Spinal cord (tissue), 3 donors: Measurements from ENCODE around the gene TDRD7.

- PRO-cap, result no peak
- RAMPAGE, long total RNA, result no peak
These were observed 185.9 kb downstream of the ERCC6L2 start for GRCh38 chr9:96061160-96062097.

DNA sequence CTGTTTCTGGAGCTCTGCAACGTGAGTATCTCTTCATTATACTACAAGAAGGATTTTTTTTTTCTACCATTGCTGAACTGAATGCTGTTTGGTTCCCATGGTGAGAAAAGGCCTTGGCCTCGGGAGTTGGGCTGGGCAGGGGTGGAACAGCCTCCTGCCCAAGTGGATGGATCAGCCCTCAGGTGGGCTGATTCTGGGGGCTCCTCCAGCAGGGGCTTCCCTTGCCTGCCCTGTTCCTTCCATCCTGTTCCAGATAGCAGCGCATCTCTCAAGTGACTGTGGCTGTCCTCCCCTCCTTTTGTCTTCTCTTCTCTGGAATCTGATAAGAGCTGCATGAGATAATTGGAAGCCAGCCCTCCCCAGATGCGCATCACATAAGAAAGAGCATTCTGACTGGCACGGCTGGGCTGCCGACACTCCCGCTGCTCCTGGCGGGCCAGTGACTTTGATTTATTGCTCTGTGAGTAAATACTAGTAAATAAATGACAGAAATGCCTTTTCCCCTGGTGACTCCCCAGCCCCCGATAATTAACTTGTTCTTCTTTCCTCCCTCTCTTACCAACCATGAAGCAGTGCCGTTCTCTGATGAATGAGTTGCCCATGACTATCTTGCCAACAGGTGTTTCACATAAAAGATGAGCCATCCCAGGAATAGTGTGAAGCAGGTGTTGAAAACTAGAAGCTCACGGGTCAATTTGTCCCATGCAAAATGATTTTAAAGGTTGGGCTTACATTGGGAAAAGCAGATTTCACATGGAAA, 212.2 kb downstream of the ERCC6L2 start:
- PRO-cap, result no peak
- RAMPAGE, long total RNA, result no peak

DNA sequence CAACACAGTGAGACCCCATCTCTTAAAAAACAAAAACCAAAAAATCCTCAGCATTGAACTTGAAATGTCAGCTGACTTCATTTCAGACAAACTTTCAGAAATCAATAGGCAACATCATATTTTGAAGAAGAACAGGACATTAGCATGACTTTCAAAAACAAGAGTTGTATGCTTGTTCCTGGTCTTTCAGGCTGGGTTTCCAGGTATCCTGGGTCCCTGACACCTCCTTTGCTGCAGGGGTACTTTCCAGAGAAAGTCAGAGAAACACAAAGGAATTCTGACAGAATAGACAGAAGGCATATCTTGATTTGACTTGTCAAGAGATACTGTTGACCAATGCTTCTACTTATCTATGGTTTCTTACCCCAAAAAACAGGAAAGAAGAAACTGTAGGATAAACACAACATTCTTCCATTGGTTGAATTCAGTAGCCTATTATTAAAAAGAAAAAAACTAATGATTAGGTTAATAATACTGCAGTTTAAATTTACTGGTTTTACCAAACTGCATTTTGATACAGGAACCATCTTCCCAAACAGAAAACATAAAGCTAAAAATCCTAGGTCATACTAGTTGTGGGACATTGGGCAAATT, 34.5 kb upstream of the HSD17B3 start:
- PRO-cap, result no peak
- RAMPAGE, long total RNA, result no peak

GRCh38 chr9:96392976-96393298, 9.4 kb upstream of the SLC35D2 start:
- PRO-cap, result no peak
- RAMPAGE, long total RNA, result no peak

- PRO-cap, result no peak
- RAMPAGE, long total RNA, result no peak
These were observed 9.5 kb downstream of the ZNF367 start for GRCh38 chr9:96408658-96409065.

DNA sequence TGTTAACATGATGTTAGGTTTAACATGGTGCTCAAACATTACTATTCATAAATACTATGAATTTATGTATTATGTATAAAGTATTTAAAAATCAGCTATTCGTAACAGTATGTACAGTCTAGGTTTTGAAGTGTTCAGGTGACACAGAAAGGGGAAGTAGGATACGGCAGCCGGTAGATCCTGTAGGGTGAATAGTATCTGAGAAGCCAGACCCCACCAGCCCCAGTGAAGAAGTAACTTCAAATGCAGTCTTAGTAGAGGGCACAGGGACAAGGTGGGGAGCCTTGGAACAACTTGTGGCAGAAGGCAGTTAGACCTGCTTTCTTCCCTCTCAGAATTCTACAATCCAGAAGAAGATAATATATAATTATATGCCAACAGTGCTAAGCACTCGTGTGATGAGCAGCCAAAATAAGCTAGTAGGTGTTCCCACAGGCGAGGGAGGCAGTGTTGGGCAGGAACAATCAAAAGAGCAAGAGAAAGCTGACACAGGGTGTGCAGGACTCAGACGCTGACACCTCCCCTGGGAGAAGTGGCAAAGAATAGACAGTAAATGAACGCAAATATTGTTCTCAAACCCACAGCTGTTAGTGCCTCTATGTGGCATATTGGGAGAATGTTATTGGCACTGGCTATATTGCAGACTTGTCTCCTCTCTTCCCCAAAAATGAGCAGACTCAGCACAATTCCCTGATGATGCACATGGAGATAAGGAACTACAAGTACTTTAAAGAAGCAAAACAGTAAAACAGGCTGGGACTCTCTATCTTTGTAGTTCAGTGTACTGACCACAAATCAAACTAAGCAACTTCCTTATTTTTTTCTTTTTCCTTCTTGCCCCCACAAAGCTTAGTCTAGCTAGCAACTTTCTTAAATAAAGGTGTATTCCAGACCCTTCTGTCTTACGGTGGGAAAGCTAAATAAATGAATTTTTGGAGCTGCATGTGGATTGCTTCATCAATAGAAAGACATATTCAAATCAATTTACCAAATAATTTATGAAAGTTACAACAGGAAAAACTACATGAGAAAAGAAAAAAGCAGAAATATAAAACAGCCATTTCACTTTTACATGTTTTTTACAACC, 4.5 kb downstream of the ZNF367 start:
- PRO-cap, result no peak
- RAMPAGE, long total RNA, result no peak

- PRO-cap, result no peak
- RAMPAGE, long total RNA, result no peak
These were observed 62.5 kb downstream of the CDC14B start for GRCh38 chr9:96556962-96557631.

DNA sequence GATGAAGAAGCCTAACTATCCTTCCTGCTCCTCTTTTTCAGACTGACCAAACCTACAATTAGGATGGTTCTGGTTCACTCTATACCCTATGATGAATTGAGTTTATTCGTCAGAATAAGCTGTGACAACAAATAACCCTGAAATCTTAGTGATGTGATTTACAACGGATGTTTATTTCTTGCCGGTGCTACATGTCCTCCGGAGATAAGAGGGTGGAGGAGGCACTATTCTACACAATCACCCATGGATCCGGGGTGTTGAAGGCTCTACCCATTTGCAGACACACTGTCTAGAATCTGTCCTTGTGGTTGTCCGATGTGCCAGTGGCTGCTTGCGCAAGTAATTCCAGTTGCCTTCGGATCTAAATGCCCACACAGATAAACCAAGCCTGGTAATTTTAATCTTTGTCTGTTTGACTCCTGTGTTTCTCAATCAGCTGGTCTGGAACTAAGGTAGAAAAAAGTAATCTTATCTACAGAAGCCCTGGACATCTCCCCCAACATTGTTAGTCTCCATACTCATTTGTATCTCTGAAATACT, 44.7 kb downstream of the CDC14B start:
- PRO-cap, result no peak
- RAMPAGE, long total RNA, result no peak

DNA sequence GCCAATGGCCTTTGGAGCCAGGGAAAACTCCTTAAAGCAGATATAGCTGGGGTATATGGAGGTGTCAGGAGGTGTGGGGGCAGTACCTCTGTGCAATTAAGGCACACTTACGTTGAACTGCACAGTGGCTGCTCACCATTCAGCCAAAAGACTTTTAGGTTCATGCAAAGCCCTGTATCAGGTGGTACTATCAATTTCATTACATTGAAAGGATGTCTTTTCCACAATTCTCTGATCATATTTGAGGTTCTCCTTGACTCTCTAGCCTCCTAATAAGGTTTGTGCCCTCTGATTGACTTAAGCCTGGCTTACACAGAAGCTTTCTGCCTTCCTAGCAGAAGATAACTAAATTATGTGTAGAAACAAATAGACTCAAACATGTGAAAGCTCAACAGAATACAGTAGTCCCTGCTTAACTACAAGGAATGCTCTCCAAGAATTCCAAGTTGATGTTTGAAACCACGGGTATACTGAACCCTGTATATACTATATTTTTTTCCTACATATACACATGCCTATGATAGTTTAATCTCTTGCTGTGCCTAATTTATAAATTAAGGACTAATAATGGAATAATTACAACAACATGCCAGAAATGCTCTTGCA, 20.6 kb downstream of the ZNF510 start:
- PRO-cap, result no peak
- RAMPAGE, long total RNA, result no peak

DNA sequence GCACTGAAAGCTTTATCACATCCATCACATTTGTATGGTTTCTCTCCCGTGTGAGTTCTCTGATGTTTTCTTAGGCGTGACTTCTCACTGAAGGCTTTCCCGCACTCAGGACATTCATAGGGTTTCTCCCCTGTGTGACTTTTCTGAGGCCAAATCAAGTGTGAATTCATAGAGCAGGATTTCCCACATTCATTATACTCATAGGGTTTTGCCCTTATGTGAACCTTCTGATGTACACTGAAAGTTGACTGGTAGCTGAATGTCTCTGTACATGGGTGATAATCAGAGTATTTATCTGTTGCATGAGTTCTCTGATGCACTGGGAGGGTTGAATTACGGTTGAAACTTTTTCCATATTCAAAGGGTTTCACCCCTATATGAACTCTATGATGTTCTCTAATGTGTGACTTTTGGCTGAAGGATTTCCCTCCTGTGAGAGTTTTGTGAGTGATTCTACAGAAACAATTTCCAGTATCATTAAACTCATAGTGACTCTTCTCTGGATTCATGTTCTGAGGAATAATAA, 35.5 kb downstream of the ZNF782 start:
- PRO-cap, result no peak
- RAMPAGE, long total RNA, result no peak

DNA sequence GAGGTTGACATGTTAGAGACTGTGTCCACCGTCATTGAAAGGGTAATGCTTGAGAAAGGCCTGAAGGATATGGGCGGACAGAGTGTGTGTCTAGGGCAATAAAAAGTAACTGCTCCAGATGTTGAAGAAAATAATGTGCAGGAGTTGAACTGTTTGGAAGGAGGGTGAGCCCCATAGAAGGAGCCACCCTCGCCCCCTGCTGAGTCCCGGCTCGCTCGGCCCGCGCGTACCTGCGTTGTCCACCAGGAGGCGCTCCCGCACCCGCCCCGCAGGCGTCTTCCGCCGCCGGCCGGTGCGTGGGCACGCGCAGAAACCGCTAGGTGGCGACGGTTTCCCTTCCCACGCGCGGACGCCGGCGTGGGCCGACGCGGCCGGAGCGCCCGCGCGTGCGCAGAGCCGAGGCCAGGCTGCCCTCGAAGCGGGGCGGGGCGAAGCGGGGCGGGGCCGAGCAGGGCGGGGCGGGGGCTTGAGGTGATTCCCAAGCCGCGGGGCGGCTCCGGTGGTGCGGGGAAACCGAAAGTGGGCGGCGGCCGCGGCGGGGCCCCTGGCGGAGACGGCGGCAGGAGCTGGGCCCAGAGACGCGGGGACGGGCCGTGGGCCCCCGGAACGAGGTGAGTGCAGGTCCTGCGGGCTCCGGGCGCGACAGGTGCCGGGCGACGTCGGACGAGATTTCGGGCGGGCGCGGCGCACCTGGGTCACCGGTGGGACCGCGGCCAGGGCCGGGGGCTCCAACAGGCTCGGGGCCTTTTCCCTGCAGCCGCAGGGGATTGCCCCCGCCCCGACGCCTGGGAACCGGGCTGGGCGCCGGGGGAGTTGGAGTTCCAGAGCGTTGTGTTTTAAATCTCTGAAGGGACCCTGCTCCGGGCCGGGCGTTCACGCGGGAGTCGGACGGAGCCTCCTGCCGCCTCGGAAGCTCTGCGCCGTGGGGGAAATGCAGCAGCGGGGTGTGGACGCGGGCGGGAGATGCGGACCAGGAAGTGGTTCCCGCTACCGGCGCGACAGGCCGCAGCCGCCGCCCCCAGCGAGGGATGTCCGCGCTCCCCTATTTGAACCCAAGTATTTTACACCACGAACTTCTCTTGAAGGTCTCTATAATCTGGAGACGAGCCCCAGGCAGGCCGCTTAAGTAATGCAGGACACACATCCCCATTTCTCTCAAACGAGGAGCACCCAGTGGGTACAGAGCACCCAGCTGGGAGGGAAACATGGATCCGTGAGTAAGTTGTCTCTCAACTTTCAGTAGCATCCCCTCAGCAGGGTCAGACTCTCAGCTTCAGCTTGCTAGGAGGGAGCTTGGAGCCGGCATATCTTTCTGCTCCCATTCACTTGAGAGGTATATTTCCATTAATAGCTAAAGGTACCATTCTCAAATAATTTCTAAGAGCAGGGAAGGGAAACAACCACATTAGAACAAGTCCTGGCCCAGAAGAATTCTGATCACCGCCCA, at the start of gene TDRD7:
Gene TDRD7 (plus strand): TSS at position 469 of the 1,447 bp plus-strand sequence.
- PRO-cap, result no peak
- RAMPAGE, long total RNA, result no peak

DNA sequence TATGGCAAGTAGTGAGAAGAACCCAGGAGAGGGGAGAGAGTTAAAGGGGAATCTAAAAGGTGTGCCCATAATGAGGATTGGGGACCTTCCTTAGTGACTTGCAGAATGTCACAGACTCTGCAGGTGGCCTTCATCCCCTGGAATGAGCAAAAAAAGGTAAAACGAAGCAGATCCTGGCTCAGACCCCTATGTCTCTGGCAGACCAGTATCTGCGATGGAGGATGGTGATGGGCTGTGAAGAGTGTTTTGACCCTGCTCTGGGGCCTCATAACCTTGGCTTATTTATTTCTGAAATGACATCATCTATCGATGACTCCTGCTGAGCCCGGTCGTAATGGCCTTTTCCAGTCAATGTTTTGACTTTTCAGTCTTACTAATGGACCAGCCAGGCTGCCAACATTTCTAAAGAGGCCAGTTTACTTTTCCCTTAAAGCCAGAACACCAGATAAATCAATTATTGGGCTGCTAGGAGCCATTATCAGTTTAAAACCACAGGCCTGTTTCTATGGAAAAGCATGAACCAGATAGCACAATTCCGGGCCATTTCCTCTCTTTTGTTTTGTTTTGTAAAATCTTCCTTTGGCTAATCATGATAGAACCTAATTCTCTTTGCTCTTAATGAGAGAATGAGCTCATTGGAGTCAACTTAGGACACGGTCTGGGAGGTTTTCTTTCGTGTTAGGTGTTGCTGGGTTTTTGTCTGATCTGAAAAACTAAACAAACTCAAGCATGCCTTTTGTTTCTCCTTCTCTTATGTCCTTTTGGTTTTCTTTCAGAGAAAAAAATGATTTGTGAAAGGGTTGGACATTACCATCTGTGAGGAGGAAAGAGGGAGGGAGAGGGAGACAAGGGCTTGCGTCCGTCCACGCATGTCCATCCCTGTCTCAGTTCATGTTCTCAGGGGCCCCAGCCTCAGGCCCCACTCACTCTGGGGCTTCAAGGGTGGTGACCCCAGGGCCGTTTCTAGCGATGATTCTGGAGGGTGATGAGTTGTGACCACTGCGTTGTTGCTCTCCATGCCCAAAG, 3.3 kb downstream of the TMOD1 start:
- PRO-cap, result no peak
- RAMPAGE, long total RNA, result no peak

DNA sequence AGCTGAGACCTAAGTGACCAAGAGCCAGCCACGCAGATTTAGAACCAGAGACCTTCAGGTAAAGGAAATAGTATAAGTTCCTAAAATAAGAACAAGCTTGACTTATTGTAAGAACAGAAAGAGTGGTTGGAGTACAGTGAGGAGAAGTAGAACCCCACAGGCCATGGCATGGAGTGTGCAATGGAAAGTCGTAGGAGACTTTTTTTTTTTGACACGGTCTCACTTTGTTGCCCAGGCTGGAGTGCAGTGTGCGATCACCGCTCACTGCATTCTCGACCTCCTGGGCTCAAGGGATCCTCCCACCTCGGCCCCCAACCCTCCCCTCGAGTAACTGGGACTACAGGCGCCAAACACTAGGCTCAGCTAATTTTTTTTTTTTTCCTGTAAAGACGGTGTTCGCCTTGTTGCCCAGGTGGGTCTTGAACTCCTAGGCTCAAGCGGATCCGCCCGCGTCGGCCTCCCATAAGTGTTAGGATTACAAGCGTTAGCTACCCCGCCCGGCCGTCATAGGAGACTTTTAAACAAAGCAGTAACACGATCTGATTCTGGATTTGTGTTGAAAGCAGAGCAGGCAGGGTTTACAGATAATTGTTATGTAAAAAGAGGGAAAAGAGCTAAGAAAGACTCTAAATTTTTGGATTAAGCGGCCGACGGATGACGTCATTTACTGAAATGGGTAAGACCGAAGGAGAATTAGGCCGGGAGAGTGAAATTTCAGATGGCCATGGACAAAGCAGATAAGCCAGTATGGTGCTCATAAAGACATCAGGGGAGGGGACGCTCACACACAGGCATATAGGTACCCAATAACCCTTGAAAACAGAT, 773 bp downstream of the TSTD2 start:
- PRO-cap, result no peak
- RAMPAGE, long total RNA, result no peak

DNA sequence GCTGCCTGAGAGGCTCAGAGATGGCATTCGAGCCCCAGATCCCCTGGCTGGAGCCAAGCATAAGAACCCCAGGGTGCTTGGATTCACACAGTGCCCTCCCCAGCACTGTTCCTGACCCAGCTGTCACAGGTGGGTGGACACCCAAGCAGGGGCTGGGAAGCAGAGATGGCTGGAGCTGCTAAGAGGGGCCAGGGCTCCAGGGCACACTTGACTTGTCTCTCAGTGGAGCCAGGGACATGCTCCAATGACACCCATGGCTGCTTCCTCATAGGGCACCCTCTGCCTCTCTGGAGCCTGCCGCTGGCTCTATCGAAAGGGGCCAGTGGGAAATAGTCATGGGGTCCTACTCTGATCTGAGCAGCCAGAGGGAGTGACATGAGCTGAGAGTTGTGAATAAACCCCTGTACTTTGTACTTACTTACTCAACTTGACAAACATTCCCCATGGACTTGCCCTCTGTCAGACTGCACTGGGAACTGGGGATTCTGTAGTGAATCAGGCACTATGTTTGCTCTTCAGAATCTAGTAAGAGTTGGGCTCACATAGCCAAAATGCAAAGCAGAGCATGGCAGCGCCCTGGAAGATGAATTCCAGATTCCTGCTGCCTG, 62.7 kb upstream of the XPA start:
- PRO-cap, result no peak
- RAMPAGE, long total RNA, result no peak

DNA sequence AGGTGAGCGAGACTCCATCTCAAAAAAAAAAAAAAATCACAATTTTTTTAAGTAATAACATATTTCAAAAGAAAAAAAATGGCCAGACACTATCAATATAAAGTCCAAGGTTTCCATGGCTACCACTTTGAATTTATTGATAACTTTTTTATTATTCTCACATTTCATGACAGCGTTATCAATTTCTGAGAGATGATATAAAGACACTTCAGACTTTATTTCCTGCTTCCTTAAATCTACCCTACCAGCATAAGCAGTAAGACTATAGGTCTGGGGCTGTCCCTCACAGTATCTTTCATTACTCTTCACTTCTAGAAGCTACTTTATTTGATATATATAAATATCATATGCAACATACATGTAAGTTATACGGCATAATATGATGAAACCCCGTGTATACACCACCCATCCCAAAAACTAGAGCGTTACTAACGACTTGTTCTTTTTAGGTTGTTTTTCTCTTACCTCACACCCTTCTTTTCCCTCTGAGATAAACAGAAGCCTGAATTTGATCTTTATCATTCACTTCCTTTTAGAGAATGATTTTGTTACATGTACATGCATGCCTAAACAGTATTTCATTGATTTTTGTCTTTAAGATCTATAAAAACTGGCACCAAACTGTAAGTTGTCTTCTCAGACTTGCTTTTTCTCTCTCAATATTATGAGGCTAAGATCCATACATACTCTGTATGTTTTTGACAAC, 3.8 kb downstream of the TRMO start:
- PRO-cap, result no peak
- RAMPAGE, long total RNA, result no peak

- PRO-cap, result no peak
- RAMPAGE, long total RNA, result no peak
These were observed 24.7 kb downstream of the NANS start for GRCh38 chr9:98080840-98081930.

GRCh38 chr9:98084175-98085034, 27.9 kb downstream of the NANS start:
- PRO-cap, result no peak
- RAMPAGE, long total RNA, result no peak

- PRO-cap, result no peak
- RAMPAGE, long total RNA, result no peak
These were observed 19.2 kb downstream of the TRIM14 start for GRCh38 chr9:98099598-98100424.

GRCh38 chr9:98104571-98104816, 14.5 kb downstream of the TRIM14 start:
- PRO-cap, result no peak
- RAMPAGE, long total RNA, result no peak

- PRO-cap, result no peak
- RAMPAGE, long total RNA, result no peak
These were observed 17.5 kb downstream of the ANKS6 start for GRCh38 chr9:98778681-98779441.